Hepatocyte (in vitro differentiated cells and primary cell): ENCODE measurements around the genes PKN3 and SPOUT1.

DNA sequence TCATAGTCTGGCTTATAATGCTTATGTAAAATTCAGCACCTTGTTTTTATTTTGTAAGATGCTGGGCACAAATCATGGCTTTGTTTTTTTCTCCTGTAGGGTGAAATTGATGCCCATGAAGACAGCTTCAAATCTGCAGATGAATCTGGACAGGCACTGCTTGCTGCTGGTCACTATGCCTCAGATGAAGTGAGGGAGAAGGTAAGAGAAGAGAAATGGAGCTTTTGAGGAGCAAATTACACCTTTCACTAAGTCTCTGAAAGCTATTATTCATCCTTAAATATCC, 27.1 kb downstream of the SPTAN1 start:
- RAMPAGE, long total RNA, result no peak

DNA sequence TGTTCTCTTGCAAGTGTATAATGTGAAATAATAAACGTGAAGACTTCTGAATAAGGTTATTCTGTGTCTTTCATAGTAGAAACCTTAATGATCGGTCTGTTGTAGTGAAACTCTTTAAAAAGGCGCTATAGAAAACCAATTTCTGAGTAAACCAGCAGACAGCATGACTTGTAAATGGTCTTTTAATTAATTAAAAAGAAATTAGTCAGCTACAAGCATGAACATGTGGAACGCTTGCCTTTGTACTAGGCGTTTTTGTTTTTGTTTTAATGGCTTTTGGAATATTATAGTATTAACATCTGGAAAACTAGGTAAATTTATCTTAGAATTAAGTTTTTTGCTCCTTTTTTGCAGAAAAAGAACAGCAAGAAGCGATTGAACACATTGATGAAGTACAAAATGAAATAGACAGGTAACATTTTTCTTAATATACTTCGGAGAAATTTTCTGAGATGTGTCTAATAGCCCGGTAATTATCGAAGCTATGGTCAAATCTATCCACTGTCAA, 1.8 kb downstream of the SET start:
- RAMPAGE, long total RNA, result no peak
- RRBS, result no CpG with 5 or more reads among the region's 9 CpGs

GRCh38 chr9:128702265-128702927, at the start of gene PKN3:
TSS of gene PKN3 (plus strand) at chr9:128702503.
- RAMPAGE, long total RNA, result no peak
- RRBS, result 1% methylated on average over 50 of the region's 69 CpGs

- RAMPAGE, long total RNA, result no peak
- RRBS, result under 1% methylated on average over 17 of the region's 43 CpGs
Observed at GRCh38 chr9:128829673-128830479, at the start of gene SPOUT1. TSS of gene SPOUT1 (minus strand) at chr9:128829794.

GRCh38 chr9:128885655-128886454, 3.9 kb downstream of the LRRC8A start:
- RAMPAGE, long total RNA, result no peak
- RRBS, result no CpG with 5 or more reads among the region's 23 CpGs

DNA sequence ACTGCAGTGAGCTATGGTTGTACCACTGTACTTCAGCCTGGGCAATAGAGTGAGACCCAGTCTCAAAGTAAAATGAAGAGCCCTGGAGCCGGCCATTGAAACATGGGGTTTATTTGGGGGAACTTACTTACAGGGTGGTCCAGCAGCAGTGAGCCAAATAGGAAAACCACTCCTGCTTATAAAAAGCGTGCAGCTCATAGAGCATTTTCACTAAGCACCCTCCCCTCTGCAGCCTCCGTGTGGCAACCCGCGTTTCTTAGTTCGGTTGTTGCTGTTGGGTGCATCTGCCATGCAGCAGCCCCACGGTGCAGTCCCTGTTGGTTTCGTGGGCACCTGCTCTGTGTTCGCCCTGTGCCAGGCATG, 10.2 kb upstream of the PHYHD1 start:
- RAMPAGE, long total RNA, result no peak
- RRBS, result no CpG with 5 or more reads among the region's 9 CpGs

- RAMPAGE, long total RNA, result no peak
- RRBS, result no CpG with 5 or more reads among the region's 20 CpGs
Observed at GRCh38 chr9:129028441-129028656, 218 bp upstream of the SH3GLB2 start.

- RAMPAGE, long total RNA, result no peak
- RRBS, result no CpG with 5 or more reads among the region's 8 CpGs
Observed at GRCh38 chr9:129037199-129037461, 704 bp downstream of the MIGA2 start.

- RAMPAGE, long total RNA, result no peak
- RRBS, result no CpG with 5 or more reads among the region's 11 CpGs
Observed at GRCh38 chr9:129227798-129228209, 49.7 kb upstream of the IER5L start.

DNA sequence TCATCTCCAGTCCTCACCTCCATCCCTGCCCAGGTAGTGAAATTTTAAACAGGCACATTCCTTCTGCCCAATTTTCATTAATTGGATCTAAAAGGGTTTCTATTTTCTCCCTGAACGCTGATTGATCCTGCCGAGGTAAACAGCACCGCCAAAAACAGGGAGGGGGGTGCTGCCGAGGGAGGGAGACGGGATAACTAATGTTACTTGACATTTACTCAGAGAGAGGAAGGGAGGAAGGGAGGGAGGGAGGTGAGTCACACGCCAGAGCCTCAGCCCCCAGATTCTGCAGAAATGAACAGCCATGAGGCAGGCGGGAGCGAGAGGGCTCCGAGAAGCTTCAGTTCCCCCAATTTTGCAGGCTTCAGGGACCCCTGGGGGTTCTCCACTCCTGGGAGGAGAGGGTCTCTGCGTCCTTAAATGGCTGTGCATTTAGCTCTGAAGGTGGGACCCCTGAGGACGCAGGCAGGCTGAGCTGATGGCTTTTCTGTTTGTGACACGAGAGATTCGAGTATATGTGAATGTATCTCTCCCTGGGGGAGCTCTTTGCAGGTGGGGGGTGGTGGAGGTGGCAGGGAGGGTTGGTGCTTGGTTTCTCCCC, 59.1 kb upstream of the IER5L start:
- RAMPAGE, long total RNA, result no peak
- RRBS, result no CpG with 5 or more reads among the region's 13 CpGs

- RAMPAGE, long total RNA, result no peak
- RRBS, result no CpG with 5 or more reads among the region's 15 CpGs
Observed at GRCh38 chr9:129278352-129279124, 100.5 kb upstream of the IER5L start.

DNA sequence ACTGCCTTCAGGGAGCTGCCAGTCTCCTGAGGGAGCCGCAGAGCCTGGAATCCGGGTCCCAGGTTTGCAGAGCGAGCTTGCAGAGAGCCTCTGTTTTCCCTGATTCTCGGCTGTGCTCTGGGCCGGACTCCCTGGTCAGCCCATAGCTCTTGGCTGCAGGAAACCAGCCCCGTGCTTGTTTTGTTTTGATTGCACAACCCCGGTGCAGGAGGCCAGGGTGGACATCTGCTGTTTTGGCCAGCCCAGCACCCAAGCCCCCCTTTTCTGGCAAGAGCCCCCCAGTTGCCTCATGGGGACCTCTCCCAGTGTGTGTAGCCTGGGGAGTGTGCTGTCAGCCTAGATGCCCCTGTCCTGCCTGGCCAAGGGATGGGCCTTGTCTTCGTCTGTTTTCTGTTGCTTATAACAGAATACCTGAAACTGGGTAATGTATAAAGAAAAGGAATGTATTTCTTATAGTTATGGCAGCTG, 137.6 kb upstream of the IER5L start:
- RAMPAGE, long total RNA, result no peak
- RRBS, result 9% methylated on average over 6 of the region's 8 CpGs

DNA sequence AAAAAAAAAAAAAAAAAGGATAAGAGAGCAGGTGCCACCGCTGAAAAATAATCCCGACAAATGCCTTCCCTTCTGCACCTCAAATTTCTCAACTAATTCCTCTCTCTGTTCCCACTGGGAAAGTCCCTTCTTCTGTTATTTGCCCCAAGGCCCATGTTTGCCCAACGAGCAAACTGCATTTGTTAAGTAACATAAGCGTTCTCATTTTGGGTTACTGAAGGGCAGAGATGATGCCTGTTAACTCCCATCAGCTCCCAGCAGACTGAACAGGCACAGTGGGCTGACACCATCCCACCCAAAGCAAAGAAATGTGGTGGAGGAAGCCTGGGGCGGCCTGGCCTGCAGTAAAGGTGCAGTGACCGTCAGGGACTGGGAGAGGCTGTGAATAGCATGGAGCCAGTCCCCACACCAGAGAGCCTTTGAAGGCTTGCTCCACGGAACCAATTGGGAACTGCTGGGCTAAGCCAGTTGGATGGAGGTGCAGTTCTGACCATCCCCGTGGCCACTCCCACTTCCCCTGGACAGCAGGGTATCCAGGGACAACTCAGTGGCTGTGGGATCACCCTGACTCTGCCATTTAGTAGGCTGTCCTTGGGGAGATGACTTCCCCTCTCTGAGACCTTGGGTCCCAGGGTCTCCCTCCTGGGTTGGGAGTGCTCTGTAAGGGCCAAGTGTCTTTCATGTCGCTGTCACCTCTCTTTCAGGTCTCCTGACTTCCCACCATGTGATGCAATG, 149.7 kb upstream of the IER5L start:
- RAMPAGE, long total RNA, result no peak
- RRBS, result no CpG with 5 or more reads among the region's 9 CpGs

- RAMPAGE, long total RNA, result no peak
- RRBS, result no CpG with 5 or more reads among the region's 2 CpGs
Observed at GRCh38 chr9:129382378-129382938, 204.4 kb upstream of the IER5L start.

- RAMPAGE, long total RNA, result no peak
- RRBS, result no CpG with 5 or more reads among the region's 1 CpG
Observed at GRCh38 chr9:129403004-129403203, 218.0 kb downstream of the C9orf50 start.

GRCh38 chr9:129416682-129417250, 204.1 kb downstream of the C9orf50 start:
- RAMPAGE, long total RNA, result no peak
- RRBS, result no CpG with 5 or more reads among the region's 13 CpGs

DNA sequence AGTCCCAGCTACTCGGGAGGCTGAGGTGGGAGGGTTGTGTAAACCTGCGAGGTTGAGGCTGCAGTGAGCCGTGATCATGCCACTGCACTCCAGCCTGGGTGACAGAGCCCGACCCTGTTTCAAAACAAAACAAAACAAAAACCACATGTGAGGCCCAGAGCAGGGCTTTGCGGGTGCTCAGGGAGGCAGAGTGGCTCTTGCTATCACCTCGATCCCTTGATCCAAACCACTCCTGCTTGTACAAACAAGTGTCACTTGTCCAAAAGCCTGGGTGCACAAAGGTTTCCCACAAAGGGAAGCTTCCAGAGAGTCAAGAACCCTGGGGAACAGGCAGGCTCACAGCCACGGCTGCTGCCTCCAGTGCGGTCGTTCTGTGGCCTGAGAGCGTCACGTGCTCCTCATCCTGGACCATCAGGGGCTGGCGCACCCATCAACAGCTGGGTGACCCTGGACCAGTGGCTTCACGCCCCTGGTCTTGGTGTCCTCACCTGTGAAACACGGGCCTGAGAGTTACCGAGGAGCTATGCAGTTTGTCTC, 162.7 kb downstream of the C9orf50 start:
- RAMPAGE, long total RNA, result no peak
- RRBS, result no CpG with 5 or more reads among the region's 15 CpGs

- RAMPAGE, long total RNA, result no peak
- RRBS, result 38% methylated on average over 3 of the region's 12 CpGs
Observed at GRCh38 chr9:129459586-129459919, 161.3 kb downstream of the C9orf50 start.

GRCh38 chr9:129495106-129496057, 125.5 kb downstream of the C9orf50 start:
- RAMPAGE, long total RNA, result no peak
- RRBS, result 4% methylated on average over 10 of the region's 35 CpGs

GRCh38 chr9:129575764-129576213, 45.1 kb downstream of the C9orf50 start:
- RAMPAGE, long total RNA, result no peak
- RRBS, result no CpG with 5 or more reads among the region's 10 CpGs